HL-60 (cell line): ENCODE results near the genes ITPR2 and STK38L.

DNA sequence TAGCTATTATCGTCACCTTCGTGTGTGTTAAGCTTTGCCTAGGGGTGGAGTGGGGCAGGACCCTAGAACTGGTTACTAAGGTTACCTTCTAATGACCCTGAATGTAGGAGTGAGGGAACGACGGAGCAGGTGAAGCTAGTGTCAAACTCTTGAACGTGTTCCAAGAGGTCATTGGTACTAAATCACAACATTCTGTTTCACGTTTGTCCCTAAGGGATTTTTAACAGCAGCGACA, 134.0 kb upstream of the KRAS start:
- RRBS, result no CpG with 5 or more reads among the region's 7 CpGs

DNA sequence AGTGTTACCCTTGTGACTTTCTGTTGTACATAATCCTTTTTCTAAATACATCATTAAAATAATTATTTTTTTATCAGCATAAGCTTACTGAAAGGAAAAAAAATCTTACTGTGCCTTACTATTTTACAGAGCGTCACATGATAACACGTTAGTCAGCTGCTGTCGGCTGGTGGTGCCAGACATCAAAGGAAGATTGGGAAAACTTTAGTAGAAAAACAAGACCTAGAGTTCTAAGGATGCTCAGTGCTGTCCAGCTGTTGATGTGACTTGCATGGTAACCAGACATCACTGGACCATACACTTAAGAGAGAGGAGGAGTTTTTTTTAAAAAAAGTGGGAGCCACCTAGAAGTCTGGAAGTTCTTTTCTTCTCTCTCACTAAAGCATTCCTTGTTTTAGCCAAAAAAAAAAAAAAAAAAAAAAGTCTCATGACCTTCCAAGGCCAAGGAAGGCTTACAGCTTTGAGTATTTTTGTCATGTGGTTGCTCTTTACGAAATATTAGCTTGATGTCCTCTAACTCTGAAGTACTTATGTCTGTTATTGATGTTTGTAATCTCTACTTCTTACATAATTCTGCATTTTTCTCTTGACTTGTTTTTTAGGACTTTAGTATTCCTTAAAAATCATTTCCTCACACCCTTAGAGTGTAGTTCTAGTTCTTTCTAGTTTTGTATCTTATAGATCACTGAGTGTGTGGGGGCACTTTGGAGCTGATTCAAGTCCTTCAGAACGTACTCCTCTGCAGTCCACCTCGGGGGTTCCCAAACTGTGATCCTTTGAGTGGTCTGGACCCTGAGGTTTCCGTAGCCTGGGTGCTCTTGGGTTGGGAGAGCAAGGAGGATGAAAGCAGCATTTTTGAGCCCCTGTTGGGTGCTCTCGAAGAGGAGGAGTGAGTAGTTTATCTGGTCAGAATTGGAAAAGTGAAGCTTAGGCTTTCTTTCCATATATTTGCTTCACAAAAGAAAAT, 4.7 kb downstream of the RASSF8 start:
- RRBS, result no CpG with 5 or more reads among the region's 8 CpGs

DNA sequence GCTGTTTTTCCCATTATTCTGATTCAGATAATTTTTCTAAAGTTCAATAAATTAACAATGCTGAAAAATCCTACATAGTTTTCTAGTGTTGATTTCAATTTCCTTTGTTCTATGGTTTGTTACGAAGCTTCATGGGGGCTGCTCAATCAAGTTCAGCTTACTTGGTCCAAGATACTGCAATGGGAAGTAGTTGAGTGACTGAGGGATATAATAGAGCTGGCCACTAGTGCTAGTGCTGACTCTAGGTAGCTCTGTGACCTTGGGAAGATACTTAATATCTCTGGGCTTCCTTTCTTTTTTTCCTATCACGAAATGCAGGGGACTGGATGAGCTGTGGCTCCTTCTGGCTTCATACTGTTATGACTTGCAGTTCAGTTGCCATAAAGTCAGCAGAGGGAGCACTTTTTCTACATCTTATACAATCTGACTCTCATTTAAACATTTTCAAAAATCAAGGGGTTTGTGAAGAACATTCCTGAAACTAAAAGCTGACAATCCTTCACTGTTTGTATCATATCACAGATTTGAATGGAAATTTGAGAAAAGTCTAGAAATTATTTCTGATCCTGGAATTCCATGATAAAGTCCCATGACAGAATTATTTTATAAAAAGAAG, 5.5 kb downstream of the BHLHE41 start:
- RRBS, result no CpG with 5 or more reads among the region's 2 CpGs

DNA sequence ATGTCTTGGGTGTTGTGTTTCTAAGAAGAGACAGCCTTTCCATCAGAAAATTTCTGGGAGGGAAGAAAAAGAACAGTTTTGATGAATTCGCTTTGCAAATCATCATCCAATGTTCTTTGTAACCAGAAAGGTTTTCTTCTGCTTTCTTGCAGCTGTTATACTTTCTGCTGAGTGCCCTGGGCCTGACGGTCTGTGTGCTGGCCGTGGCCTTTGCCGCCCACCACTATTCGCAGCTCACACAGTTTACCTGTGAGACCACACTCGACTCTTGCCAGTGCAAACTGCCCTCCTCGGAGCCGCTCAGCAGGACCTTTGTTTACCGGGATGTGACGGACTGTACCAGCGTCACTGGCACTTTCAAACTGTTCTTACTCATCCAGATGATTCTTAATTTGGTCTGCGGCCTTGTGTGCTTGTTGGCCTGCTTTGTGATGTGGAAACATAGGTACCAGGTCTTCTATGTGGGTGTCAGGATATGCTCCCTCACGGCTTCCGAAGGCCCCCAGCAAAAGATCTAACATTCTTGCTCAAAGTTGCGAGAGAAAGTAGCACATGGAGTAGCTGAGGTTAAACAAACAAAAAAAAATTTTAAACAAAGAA, 35.3 kb downstream of the SSPN start:
- RRBS, result no CpG with 5 or more reads among the region's 15 CpGs

DNA sequence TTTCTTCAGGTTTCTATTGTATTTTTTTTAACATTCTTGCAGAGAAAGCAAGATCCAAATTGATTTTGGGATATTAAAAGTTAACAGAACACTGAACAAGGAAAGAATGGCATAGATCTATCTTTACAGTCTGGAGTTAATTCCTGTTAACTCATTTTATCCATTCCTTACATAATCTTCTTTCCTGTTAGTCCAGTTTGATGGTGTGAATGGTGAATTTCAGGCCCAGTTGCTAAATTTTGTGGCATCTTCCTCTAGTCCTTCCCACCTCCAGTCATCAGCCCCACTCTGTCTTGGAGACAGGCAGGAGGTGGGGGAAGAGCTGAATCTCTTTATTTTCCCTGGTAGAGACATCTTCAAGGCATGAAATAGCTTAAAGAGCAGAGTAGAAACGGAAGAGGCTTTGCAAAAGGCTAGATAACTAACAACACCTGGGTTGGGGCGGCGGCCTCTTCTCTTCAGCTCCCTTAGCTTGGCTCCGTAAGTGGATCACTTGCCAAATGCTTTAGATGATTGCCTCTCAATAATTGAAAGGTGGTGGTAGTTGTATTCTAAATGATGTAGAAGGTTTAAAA, 35.9 kb downstream of the SSPN start:
- RRBS, result no CpG with 5 or more reads among the region's 4 CpGs

DNA sequence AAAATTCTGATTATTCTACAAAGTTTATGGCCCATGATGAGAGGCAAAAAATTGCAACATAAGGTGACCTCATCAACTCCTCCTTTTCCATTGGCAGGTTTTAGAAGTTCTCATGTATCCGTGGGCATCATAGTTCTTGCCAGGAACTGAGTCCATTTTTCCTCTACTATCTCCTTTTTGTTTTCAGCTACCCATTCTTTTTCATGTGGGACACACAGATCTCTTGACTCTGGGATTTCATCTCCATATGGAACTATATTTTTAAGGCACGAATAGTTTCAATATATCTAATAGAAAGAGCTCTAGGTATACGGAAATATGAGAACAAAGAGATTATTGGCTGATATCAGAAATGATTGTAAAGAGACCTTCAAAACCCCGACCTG, 94.6 kb downstream of the SSPN start:
- RRBS, result no CpG with 5 or more reads among the region's 4 CpGs

GRCh38 chr12:26832330-26833273, at the start of gene ITPR2:
ITPR2 (minus strand) TSS chr12:26833194.
- RRBS, result 2% methylated on average over 18 of the region's 88 CpGs

DNA sequence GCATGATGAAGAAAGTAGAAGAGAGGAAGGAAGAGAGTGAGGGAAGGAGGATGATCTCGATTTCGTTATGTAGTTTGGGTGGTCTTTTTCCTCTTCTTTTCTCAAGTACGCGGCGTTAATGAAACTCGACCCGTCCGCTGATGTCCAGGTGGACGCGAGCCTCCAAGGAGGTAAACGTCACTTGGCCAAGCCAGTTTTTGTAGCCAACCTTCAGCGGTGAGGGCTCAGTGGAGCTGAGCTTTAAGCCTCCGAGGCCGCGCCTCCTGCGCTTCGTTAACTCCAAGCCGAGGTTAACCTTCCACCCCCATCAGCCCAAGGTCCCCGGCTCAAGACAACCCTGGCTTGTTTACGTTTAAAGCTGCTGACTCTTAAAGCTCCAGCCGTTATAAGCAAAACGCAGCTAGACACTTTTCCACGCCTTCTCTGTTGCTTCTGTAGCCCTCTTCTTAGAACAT, 750 bp upstream of the ITPR2 start:
- RRBS, result no CpG with 5 or more reads among the region's 23 CpGs

- RRBS, result no CpG with 5 or more reads among the region's 2 CpGs
Measured at GRCh38 chr12:26939881-26940324, 1.6 kb downstream of the FGFR1OP2 start.

DNA sequence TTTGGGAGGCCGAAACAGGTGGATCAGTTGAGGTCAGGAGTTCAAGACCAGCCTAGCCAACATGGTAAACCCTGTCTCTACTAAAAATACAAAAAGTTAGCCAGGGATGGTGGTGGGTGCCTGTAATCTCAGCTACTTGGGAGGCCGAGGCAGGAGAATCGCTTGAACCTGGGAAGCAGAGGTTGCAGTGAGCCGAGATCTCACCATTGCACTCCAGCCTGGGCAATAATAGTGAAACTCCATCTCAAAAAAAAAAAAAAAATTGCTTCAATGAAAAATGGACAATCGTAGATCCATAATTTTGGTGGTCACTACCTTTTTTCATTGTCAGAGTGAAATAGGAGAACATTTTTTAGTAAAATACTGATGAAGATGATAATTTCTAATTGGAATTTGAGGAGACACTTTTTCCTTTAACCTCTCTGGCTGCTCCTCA, 29.2 kb downstream of the FGFR1OP2 start:
- RRBS, result no CpG with 5 or more reads among the region's 5 CpGs

- RRBS, result no CpG with 5 or more reads among the region's 4 CpGs
Measured at GRCh38 chr12:26986649-26987763, 27.2 kb downstream of the TM7SF3 start.

DNA sequence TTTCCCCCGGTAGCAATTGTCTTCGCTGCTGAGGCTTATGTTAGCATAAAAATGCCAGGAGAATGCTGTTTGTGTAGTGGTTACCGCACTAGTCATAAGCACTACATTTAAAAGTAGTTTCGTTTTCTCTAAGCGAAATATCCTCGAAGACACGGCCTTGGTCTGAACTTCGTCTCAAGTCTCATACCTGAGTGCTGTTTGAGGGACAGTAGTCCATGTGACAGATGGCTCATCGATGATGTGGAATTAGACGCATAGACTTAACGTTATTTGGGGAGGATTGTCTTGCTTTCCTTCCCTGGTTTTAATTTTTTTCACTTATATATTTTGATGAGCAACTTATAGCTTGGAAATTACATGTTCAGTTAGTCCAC, 530 bp upstream of the TM7SF3 start:
- RRBS, result no CpG with 5 or more reads among the region's 11 CpGs

GRCh38 chr12:27243794-27244434, at the start of gene STK38L:
STK38L (plus strand) TSS chr12:27244286.
- RRBS, result 6% methylated on average over 22 of the region's 53 CpGs

DNA sequence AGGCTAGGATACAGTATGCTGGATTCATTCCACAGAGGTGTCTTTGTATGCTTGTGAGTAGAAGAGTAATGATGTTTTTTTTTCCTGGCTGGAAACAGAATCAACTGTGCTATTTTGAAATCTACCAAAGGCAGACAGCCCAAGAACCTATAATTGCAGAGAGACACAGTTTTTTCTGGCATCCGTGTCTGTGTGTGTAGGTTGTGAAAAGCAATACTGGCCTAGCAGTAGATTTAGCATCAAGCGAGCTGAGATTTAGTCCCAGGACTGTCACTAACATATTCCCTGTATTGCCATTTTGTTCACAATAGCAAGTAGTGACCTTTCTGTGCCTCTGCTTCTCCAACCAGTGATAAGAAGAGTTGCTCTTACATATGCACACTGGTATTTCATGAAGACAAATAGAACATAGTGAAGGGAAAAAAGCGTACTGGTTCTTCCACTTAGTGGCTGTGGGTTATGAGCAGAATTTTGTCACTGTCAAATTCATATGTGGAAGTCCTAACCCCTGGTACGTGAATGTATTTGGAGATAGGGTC, 12.4 kb upstream of the PPFIBP1 start:
- RRBS, result no CpG with 5 or more reads among the region's 4 CpGs

DNA sequence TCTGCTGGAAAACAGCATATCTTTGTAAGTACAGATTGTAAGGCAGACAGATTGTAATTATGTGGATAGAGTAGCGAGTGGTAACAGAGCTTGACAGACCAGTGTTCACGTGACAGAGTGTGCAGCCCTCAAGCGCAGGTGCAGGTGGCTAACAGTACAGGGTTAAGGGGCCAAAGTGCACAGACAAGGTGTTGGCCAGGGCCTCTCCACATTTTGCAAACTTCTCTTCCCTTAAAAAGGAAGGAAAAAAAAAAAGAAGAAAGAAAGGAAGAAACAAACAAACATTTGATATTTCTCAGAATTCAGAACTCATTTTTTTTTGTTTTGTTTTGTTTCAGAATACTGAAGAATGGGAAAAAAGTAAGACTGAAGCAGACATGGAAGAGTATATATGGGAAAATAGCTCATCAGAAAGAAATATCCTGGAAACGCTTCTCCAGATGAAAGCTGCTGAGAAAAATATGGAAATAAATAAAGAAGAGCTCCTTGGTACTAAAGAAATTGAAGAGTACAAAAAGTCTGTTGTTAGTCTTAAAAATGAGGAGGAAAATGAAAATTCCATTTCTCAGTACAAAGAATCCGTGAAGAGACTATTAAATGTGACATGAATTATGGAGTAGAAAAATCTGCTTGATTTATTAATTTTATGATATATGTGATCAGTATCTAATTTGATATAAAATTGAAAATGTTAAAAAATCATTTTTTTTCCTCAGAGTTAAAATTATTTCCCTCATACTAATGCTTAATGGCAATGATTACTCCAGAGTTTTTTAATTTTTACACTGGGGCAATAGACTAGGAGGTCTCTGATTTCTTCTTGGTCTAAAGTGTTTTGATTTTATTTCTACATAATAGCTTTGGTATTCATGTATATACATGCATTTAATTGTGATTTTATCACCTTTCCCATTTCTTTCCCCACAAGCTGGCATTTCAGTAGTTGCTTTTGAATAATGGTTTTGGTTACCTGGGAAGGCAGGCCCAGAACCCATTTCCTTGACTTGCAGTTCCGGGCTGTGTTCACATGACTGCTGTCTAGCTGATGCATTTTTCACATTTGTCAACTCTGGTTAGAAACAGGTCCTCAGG, 24.8 kb upstream of the KLHL42 start:
- RRBS, result no CpG with 5 or more reads among the region's 6 CpGs

DNA sequence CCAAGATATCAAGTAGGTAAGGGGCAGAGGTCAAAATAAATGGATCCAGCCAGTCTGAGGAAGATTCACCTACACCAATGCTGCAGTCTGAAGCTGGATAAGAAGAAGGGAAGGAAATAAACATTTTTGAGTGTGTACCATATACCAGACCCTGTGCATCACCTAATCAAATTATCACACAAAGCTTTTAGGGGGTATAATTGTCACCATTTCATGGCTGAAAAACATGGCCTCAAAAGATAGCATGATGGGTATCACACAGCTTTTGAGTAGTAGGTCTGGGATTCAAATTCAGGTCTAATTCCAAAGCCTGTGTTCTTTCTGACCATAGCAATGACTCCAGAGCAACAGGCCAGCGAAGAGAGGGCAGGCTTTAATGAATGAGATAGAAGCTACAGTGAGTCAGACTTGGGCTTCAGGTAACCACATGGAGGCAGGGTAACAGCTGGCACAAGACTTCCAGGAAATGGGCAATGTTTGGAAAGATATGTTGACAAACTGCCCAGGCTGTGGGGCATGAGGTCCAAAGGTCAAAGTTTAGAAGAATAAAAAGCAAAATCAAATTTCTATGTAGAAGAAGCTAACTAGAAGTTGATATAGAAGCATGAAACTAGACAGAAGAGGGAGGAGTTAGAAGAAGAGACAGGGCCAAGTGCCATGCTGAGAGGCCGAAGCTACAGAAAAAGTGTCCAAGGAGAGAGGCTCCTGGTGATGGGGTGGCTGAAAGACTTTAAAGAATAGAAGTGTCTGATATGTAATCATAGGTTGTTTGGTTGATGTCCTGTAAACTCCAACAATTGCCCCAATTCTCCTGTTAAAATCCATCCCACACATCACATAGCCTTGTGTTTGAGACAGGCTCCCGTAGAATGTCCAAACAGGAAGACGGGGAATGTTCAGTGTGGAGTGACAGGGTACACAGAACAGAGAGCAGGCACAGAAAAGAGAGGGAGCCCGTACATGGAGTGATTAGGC, 384.5 kb downstream of the CCDC91 start:
- RRBS, result no CpG with 5 or more reads among the region's 5 CpGs

DNA sequence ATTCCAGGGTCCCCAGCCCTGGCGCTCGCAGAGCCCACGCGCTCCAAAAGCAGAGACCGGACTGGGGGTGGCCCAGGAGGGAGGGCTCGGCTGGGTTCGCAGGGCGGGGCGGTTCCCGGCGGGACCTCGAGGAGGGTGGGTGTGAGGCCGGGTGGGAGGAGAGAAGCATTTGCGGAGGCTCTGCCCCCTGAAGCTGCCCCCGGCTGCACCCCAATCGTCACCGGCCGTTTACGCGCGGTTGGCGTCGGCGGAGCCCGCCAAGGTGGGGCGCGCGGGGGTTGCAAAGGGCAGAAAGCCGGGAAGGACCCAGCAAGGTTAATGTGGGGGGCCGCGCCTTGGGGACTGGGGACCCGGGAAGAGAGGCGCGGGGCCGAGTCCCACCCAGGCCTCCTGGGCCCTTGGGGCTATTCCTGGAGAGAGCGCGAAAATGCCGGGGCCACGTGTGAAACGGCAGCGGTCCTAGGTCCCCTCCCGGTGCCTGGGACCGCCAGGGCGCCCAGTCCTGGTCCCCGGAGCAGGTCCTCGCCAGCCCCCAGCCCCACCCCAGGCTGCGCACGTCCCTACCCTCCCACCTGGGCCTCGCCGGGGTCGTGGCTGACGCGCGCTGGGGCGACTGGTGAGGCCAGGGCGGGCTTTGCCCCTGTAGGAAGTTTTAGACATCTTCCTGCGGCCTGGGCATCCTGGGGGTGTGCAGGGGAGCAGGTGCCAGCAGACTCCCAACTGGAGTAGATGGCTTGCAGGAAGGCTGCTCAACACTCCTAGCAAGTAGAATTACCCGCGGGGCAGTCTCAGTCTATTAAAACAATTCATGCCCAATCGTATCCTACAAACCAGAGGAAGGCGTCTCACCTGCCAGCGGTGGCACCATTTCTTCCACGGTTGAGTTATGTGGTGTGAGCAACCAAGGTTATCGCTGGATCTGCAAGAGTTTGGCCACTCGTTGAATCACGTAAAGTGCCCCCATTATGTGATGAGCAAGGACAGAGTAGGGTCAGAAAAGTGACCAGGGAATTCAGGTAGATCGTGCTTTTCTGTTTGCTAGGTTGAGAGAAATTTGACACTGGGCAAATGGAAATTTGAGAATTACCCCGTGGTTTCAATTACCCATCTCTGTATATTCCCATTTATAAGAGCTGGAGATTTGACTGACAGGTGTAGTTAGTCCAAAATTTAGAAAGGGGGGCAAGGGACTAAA, 729 bp downstream of the FAR2 start:
- RRBS, result 3% methylated on average over 43 of the region's 68 CpGs

DNA sequence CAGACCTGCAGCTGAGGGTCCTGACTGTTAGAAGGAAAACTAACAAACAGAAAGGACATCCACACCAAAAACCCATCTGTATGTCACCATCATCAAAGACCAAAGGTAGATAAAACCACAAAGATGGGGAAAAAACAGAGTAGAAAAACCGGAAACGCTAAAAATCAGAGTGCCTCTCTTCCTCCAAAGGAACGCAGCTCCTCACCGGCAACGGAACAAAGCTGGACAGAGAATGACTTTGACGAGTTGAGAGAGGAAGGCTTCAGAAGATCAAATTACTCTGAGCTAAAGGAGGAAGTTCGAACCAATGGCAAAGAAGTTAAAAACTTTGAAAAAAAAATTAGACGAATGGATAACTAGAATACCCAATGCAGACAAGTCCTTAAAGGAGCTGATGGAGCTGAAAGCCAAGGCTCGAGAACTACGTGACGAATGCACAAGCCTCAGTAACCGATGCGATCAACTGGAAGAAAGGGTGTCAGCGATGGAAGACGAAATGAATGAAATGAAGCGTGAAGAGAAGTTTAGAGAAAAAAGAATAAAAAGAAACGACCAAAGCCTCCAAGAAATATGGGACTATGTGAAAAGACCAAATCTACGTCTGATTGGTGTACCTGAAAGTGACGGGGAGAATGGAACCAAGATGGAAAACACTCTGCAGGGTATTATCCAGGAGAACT, 57.2 kb downstream of the ERGIC2 start:
- RRBS, result no CpG with 5 or more reads among the region's 19 CpGs